Vein endothelial cell (primary cell): ENCODE measurements around a stretch of chr6.

- CAGE, long polyA plus RNA = no peak
These were observed 104.3 kb downstream of the VEGFA start for GRCh38 chr6:43874225-43874721.

DNA sequence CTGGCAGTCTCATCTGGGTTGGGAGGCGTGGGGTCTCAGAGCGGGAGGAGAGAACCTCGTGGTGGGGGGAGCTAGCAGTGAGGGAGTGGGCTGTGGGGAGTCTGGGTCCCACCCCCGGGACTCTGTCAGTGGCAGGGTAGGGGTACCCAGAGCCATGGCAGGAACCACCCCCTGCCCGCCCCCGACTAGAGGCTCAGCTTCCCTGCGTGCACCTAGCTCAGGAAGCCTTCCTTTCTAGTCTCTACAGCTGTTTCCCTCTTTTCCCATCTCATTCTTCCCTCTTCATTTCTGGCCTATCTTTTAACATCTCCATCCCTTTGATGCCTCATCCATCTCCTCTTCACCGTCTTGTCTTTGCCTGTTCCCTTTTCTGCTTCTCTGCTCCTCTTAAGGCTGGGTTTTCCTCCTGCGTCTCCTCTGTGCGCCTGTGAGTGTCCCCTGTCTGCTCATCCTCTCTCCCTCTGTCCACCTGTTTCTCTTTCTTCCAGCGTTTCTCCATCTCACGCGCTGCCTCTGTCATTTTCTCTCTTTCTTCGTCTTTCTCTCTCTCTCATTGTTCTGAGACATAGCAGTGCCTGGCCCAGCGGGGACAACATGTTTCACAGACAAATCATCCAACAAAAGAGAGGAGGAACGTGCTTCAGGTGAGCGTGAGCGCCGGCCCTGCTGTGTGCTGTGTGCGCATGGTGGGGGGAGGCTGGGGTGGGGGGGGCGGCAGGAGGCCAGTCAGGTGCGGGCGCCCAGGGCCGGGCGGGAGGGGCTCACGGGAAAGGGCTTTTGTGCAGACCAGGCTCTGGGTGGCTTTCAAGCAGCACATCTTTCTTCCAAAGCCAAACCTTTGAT, 121.0 kb downstream of the VEGFA start:
- CAGE, long polyA plus RNA = no peak

DNA sequence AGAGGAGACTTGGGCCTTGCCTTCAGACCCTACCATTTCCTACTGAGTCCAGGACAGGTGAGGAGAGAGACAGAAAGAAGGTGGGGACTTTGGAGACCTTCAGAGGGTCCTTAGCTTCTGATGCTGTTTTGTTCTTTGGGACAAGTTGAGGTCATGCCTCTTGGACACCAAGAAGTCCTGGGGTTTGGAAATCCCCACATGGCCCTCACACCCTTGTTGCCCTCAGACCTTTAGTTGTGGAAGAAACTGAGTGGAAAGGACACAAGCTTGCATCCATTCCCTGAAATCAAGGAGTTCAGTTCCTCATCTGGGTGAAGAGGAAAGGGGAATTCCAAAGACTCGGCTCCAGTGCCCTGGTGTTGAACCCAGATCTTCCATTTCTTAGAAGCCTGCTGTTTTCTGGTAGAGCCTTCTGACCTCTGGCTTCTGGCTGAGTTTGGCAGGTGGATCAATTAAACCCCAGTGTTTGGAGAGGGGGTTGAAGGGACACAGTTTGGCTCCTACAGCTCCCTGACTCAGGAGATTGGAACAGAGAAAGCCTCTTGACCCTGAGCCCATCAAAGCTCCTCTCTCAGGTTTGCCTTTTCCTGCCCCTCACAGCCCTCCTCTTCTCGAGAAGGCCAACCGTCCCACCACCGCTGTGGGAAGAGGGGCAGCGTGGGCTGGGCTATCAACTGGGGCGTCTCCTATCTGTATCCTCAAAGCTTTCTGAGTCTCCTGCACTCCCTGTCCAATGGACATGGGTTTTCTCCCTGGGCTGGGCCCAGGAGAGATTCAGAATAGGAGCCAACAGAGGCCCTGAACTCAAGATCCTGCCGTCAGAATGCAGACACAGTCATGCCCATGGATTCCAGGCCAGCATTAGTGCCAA, 146.1 kb downstream of the VEGFA start:
- CAGE, long polyA plus RNA = no peak

DNA sequence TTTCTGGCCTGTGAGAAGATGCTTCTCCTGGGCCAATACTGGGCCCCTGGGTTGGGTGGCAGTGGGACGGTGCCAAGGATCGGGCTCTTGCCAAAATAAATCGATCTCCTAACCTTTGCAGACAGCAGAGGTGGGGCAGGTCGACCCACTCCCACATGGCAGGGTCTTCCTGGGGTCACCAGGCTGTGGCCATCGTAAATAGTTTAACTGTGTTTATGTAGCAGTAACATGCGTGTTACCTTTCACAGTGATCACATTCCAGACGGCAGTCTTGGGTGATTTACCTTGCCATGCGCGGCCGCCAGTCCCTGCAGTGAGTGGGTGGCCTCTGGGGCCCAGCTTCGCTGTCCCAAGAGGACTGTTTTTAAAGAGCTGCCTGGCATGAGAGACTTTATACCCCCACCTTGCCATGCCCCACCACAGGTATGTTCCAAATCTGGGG, 152.0 kb downstream of the VEGFA start:
- CAGE, long polyA plus RNA = no peak

DNA sequence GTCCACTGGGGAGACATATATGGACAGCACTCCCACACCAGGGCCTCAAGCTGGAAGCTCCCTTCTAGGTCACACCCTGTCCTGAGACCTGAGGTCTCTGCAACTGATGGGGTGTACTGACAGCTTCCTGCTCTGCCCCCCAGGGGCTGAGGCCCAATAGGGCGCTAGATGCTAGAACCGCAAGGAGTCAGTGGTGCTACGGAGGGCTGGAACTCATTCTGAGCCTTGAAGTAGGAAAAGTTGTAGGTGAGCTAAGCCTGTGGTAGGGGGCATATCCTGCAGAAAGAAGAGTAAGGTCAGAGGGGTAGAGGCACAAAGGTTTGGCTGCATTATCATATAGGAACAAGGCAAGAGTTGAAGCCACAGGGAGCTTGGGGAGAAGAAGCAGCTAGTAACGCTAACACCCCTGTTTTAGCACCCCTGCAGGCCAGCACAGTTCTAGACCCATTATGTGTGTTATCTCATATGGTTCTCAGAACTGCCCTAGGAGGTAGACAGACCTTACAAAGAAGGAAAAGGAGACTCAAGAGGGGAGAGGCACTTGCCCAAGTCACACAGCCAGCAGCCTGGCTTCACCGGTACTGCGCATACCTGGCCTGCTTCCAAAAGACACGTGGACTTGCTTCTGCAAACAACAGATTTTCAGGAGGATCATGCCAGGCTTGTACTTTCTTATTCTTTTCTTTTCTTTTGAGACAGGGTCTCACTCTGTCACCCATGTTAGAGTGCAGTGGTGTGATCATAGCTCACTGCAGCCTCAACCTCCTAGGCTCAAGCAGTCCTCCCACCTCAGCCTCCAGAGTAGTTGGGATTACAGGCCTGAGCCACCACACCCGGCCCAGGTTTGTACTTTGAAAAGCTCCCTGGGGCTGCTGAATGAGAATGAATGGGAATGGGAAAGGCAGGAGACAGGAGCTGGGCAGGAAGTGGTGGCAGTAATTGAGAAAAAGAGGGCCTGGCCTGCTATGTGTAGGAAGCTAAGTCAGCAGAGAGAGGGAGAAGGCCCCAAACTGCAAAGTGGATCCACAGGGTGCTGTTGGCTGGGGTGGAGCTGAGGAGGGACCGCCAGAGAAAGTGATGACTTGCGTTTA, 156.0 kb downstream of the MRPL14 start:
- CAGE, long polyA plus RNA = no peak

GRCh38 chr6:43993835-43994459, 133.3 kb downstream of the MRPL14 start:
- CAGE, long polyA plus RNA = no peak

DNA sequence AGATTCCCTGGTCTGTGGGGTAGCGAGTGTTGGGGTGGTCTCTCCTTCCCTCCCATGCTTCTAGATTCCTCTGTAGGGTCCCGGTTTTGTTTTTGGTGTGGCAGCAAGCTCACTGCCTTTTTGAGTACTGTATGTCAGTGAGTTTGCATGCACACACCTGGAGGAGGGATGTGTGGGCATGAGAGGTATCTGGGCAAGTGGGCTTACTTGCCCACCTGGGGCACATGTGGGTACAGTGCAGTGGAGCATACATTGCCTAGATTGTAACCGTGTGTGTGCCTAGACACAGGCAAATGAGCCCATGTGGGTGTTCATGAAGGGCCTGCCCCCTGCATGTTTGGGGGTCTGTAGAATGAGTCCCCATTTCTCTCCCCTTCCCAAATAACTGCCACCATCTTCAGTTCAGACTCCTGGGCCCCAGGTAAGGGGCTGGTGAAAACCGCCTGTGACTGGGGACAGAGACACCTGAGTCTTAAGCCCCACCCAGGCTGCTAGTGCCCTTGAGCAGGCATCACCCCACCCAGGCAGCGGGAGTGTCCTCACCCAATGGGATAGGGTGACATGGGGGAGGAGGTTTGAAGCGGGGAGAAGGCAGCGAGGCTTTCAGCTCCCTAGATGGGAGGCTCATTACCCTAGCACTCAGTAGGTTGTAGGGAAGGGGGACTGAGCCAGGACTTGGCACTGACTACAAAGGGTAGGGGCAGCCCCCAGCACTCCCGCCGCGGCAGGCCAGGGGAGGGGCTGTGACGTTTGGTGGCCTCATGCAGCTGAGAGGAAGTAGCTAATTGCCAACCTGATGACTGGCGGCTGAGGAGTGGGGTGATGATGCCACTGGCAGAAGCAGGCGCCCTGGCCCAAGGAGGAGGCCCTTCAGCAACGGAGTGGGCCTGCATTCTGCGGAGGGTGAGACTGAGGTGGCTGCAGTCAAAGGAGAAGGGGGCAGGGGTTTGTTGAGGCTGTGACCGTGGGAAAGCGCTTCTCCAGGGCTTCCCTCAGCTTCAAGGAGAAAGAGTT, 127.1 kb downstream of the MRPL14 start:
- CAGE, long polyA plus RNA = no peak

DNA sequence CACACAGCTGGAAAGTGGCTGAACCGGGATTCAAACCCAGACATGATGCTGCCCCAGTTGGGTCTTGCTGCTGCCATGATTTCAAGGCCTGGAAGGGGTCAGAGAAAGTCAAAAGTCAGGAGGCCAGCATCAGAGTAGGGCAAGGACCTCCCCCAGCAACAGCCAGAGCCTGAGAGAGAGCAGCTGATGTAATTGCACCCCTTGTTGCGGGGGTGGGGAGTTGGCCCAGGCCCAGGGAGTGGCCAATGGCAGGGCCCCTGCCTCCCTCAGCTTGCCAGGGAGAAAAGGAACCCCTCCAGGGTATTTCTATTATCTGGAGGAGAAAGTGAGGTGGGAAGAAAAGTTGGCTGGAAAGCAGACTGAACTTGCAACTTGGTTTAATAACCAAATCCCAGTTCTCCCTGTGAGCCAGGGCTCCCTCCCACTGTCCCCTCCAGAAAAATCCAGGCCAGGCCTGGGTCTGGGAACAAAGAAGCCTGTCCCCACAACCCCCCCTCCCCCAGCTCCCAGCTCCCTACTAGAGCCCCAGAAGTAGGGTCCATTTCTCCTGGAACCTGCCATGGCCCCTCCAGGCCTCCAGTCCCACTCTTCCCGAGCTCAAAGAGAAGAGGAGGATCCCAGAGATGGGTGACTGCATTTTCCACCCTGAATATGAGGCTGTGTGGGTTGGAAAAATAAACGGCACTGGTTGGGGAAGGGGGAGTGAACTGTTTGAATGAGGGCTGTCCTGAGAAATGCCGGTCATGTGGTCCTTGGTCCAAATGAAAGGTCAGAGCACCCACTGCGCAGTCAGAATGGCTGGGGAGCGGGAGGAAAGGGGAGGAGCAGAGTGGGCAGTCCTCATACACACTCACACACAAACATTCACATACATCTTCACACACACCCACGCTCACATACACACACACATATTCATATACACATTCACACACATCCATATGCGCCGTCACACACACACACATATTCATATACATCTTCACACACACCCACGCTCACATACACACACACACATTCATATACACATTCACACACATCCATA, 83.3 kb downstream of the MRPL14 start:
- CAGE, long polyA plus RNA = no peak

GRCh38 chr6:44049314-44049914, 77.8 kb downstream of the MRPL14 start:
- CAGE, long polyA plus RNA = no peak

DNA sequence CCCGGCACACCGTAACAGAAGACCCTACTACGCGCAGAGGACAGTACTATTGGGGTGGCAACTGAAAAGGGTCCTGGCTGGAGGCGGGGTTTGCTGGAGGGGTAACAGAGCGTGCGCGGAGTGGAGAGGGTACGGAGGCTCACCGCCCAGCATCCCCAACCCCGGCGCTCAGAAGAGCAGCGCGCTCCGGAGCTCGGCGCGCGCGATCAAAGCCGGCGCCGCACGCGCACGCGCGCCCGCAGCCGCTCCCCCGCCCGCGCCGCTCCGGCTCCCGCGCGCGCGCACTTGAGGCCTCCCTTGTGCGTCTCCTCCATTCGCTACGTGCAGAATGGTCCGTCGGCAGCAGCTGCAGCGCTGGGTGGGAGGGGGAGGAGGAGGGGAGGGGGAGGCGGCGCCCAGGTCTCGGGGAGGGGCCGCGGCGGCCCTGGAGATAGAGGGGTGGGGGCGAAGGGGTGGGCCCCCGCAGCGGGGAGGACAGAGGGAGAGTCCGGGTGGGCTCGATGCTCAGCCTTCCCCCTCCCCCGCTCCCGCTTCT, 54.0 kb downstream of the MRPL14 start:
- CAGE, long polyA plus RNA = no peak

DNA sequence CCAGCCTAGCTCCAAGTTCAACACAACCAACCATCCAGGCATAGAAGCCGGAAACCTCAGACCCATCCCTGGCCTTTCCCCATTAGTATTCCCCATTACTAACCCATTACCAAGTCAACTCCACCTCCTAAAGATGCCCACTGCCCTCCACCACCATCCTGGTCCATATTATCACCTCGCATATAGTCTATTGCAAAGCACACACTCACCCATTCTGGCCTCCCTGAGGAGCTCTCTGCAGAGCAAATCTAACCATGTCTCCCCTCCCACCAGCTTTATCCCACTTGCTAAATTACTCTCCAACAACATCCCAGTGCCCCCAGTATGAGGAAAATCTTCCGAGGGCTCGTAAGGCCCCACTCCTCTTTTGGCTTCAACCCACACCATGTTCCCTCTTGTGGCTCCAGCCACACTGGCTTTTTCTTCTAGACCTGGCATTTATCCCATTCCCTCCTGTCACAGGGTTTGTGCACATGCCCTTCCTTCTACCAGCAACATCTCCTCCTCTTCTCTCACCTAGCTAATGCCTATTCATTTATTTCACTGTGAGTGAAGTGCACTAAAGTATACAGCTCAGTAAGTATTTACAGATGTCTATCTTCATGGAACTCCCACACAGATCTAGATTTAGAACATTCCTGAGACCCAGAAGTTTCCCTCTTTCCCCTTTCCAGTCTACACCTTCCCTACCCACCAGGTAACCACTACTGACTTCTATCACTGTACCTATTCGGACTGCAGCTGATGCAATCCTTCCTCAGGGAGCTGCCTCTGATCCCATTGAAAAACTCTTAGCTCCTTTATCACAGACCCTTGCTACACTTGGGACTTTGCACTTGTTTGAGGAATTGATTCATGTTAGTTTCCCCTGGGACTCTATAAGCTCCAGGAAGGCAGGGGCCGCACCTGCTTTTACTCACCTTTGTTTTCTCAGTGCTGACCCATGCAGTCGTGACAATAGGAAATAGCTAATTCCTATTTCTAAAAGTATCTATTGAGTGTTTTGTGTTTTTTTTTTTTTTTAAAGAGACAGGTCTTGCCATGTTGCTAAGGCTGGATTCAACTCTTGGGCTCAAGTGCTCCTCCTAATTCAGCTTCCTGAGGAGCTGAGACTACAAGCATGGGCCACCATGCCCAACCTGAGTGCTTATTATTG, 15.6 kb downstream of the MRPL14 start:
- CAGE, long polyA plus RNA = no peak

- CAGE, long polyA plus RNA = no peak
These were observed 783 bp upstream of the SLC29A1 start for GRCh38 chr6:44222479-44223144.

- CAGE, long polyA plus RNA = no peak
These were observed 785 bp downstream of the SLC29A1 start for GRCh38 chr6:44224052-44224708.

- CAGE, long polyA plus RNA = no peak
These were observed 1.7 kb downstream of the HSP90AB1 start for GRCh38 chr6:44248511-44249015.

DNA sequence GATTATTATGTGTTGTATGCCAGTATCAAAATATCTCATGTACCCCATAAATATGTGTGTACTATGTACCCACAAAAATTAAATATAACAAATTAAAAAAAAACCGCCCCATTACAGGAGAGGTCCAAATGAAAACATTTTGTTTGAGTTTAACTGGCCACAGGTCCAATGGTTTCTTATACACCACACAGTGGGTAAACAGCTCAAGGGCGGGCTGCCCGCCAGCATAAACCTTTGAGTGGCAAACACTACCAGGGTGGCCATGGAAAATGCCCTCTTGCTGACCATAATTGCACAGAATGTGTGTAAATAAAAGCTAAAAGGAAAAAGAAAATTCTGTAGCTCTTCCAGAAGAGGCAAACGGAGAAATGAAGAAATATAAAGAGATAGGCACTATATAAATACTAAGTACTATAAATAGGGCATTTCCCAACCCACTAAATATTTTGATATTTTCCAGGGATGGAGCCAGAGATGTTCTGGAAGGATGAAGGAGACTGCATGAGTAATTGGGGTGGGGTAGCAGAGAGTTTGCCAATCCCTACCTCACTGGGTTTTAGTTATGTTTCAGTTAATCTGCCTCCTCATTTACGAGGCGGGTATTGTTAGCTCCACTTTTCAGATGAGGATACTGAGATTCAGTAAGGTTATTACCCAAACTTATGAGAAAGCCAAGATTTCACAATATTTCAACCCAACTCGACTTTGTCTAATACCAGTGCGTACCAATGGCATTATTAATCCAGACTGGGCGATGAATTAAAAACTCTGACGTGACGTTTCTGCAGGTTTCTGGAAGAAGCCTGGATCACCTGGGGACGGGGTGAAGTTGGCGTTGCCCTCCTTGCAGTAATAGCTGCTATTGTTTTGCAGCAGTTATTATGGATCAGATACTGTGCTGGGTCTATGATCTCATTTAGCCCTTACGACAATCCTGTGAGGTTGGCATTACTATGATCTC, 913 bp upstream of the CDC5L start:
- CAGE, long polyA plus RNA = no peak

GRCh38 chr6:44392557-44392863, 5.0 kb downstream of the CDC5L start:
- CAGE, long polyA plus RNA = no peak

GRCh38 chr6:44396275-44396474, 8.7 kb downstream of the CDC5L start:
- CAGE, long polyA plus RNA = no peak

GRCh38 chr6:45421814-45422797, 44.4 kb upstream of the SUPT3H start:
- CAGE, long polyA plus RNA = no peak

- CAGE, long polyA plus RNA = no peak
These were observed 48.5 kb upstream of the SUPT3H start for GRCh38 chr6:45426338-45426556.

DNA sequence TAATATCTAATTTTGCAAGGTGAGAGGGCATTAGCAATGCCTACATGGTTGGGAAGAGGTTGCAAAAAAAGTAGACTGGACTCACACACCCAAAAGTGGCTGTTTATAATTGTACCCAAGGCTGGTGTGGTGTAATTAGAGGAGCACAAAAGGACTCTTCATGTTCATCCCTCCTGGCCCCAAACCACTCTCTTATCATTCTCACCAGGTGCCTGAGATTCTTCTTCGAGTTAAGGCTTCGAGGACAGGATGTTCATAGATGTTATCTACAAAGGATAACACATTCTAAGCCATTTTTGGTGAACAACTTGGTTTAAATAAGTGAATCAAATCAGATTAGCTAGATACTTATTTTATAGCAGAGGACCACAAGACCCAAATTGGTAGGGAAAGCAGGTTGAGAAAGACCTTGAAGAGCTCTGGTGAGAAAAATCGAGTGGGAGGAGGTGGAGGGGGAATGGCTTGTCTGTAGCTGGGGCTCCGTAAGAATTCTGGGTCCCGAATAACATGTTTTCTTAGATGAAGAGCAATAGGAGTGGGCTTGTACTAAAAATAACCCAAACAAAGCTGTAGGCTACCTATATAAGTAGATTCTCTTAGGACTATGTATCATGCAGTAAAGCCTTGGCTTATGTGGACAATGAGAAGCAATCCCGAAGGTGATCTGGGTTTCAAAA, 73.2 kb upstream of the SUPT3H start:
- CAGE, long polyA plus RNA = no peak